GM23338 (cell line): ENCODE measurements around the gene LIMS4.

DNA sequence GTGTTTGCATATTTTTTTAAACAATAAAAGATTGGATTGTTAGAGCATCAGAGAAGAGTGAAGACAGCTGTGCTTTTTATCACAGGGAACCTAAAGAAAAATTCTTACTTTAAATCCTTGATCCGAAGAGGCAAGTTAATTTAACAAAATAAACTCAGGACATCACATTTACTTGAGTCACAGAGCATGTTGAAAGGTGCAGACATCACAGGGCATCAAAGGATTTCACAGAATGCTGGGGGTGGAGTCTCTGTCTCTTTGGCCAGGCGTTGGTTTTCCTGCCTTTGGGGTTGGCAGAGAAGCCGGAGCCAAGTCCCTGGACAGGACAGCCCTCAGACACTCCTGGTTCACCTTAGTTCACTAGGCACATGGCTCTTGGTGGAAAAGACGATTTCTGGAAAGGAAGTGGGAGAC, 56.3 kb downstream of the SH3RF3 start:
- PRO-cap, result no peak
- RAMPAGE, long total RNA, result no peak

DNA sequence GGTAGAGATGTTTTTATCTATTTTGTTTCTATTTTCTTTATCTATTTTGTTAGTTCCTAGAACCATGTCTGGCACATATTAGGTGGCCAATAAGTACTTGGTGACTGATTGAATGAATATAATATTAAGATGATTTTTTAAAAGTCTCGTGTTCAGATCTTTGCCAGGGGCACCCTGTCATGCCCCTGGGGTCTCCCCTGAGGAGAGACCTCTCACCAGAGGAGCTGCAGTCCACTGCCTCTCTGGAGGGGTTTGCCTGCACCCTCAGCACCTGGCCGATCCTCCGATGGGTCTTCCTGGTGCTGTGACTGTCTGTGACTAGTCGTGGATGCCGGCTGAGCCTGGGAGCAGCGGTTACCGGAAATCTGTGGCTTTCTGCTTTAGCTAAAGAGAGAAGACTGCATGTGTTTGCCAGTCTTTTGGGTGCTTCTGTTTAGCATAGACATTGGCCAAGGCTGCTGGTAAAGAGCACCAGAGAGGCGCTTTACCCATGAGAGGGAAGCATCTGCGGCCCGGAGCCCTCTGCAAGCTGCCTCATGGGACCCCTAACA, 202.7 kb downstream of the SH3RF3 start:
- PRO-cap, result no peak
- RAMPAGE, long total RNA, result no peak

DNA sequence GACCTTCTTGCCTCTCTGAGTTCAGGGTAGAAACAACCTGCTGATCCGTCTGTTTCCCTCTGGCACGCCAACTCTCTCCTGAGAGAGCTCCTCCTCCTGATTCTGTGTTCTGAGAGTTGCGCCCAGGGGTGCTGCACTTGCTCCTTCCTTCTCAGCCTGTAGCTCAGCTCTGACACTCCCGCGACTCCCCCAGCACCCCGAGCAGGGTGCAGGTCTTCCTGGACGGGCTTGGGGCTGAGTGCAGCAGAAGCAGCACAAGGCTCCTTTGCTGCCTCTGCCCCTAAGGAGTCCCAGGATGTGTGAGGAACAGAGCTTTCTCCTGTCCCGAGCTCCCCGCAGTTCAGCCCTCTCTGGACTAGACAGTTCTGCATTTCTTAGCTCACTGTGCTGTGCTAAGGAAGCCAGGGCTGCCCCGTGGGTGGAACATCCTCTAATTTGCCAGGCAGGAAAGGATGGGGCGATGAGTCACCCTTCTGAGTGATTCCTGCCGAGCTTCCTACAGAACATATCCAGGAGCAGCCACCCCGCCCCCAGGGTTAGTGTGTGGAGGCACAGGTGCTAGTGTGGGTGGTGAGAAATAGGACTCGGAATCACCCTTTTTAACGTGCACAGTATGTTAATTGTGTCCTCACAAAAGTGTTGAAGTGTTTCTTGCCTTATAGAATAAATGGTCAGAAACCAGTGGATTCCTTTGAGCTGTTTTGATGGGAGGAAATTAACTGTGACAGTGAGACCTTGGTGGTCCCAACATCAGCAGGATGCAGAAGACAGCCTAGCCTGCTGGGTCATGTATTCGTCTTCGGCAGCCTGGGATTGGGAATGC, 203.4 kb downstream of the SH3RF3 start:
- PRO-cap, result no peak
- RAMPAGE, long total RNA, result no peak

DNA sequence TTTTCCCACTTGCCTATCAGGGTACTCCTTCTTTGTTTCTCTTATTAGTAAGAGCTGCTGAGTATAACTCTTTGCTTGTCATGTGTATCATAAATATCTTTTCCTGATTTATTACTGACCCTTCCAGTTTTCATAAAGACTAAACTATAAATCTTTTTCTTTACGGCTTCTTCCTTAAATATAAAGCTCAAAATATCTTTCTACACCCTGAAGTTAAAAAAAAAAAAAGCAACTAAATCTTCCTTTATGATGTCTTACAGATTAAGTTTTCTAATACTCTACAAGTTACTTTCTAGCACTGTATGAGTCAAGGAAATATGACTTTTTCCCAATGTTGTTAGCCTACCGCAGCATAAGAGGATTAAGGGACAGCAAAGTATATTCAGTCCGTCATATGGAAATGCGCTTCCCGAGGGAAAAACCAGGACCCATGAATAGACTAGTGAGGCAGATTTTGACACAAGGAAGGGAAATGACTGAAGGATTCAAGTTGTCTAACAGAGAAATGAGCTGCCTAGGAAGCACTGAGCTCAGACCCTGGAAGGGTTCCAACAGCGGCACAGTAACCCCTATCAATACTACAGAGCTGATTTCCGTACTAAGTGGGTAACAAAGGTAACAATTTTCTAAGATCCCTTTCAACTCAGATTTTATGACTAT, 12.1 kb downstream of the SEPTIN10 start:
- PRO-cap, result no peak
- RAMPAGE, long total RNA, result no peak

GRCh38 chr2:109615694-109616465, 1.7 kb downstream of the SOWAHC start:
- PRO-cap, result bidirectional peak, plus-strand start at chr2:109616108, minus-strand start at chr2:109615777
- RAMPAGE, long total RNA, result no peak

DNA sequence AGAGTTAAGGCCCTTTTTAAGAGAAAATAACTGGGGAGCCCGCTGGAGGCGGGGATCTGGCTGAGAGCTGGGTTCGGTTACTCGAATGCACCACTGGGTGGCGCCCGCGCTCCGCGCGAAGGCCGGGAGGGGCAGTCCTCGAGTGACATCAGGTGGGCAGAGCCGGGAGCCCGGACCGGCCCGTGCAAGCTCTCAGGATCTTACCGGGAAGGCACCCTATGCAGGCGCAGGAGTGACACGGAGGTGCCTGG, 86.7 kb upstream of the MTLN start:
- PRO-cap, result unidirectional peak, plus-strand start at position 146 of the sequence
- RAMPAGE, long total RNA, result no peak

GRCh38 chr2:110472524-110473021, at the start of gene LIMS4:
LIMS4 (minus strand) TSS chr2:110472816.
- PRO-cap, result no peak
- RAMPAGE, long total RNA, result no peak

GRCh38 chr2:110679467-110679996, 1.7 kb upstream of the BUB1 start:
- PRO-cap, result no peak
- RAMPAGE, long total RNA, result no peak

DNA sequence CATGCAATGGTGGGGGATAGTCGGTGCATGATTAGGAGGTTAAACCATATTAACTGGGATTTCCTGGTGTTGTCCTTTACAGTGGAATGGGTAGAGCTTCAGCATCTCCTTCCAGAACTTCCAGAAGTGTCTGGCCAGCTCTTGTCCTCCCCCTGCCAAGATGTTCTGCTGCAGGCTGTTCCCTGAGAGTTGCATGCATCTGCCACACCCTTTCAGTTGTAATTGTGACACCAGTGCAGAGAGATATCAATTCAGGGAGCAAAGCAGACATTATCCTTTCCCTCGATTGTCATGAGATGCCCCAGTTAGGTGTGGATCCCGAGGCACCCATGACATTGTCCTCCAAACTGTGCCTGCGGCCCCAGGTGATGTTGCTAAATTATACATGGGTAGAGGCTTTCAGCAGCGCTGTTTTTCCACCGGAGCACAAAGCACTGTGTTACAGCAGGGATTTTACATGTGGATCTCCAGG, 90.6 kb upstream of the BCL2L11 start:
- PRO-cap, result no peak
- RAMPAGE, long total RNA, result no peak

DNA sequence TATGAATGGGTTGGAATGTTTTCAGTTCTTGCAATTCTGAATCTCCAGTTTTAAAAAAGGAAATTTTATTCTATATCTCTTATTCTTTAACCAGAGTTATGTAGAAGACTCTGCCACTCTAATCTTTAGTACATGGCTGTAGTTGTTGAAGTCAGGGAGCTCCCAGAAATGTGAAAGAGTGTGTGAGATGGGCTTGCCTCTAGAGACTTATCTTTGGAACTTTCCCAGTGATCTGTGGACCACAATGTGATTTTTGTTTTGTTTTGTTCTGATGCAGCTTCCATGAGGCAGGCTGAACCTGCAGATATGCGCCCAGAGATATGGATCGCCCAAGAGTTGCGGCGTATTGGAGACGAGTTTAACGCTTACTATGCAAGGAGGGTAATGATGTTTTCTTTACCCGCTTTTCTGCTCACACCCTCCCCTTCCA, 29.1 kb downstream of the BCL2L11 start:
- PRO-cap, result no peak
- RAMPAGE, long total RNA, result no peak

- PRO-cap, result no peak
- RAMPAGE, long total RNA, result no peak
These were observed 361.6 kb downstream of the ANAPC1 start for GRCh38 chr2:111522305-111522801.

GRCh38 chr2:111957676-111958649, 59.6 kb downstream of the MERTK start:
- PRO-cap, result no peak
- RAMPAGE, long total RNA, result no peak

DNA sequence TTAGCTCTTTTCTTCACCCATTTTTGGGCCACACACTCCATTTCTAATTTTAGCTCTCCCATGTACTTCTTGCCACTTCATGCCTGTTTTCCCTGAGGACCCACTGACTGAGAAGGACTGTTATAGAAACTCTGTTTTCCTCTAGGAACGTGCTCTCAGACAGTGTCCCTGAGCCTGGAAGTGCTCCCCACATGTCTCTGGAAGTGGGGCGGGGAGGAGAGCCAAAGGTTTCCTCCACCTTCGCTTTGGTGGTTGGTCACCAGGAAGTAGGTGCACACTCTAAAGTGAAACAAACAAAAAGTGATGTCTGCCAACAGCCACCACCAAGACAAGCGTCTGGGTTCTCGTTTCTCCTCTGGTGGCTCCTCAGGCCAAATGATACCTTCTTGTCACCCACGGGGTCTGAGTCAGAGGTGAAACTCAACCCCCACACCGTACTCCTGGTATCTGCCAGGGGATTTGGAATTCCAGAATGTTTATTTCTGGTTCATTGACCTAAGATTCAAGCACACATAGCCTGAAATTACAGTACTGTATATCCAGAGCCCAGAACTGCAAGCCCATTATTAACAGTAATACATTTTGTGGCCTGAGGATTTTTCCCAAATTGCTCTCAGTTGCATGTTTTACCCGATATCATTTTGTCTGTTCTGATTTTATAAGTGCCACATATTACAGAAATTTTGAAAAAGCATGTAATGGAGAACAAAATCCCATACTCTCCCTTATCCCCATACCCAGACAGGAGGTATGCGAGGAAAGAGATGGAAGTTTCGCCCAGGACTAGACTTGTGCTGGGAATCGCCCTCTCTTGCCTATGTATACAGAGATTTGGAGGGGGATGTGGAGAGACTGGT, 74.9 kb downstream of the MERTK start:
- PRO-cap, result no peak
- RAMPAGE, long total RNA, result no peak

- PRO-cap, result no peak
- RAMPAGE, long total RNA, result no peak
These were observed 4.8 kb upstream of the TMEM87B start for GRCh38 chr2:112050306-112050692.

DNA sequence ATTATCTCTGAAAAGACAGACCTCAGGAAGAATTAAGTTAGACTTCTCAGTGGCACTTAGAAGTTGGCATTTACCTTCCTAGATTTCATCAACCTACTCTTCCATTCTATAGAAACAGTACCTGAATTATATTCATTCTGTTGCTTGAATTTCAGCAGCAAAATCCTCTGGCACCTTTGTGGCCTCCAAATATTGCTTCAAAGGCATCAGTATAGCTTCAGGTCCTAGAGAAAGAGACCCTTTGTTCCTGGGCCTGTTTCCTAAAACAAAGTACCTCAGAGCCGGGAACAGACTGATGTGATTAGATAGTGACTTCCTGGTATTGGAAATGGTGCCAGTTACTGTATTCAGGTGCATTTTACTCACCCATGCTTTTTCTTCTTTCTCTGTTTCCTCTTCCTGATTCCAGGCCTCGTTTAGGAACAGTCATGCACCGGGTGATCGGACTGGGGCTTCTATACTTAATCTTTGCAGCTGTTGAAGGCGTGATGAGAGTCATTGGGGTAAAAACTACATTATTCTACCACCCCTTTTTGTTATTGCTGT, 34.2 kb downstream of the TMEM87B start:
- PRO-cap, result no peak
- RAMPAGE, long total RNA, result no peak

- PRO-cap, result no peak
- RAMPAGE, long total RNA, result no peak
These were observed 36.9 kb downstream of the TMEM87B start for GRCh38 chr2:112091564-112092718.

DNA sequence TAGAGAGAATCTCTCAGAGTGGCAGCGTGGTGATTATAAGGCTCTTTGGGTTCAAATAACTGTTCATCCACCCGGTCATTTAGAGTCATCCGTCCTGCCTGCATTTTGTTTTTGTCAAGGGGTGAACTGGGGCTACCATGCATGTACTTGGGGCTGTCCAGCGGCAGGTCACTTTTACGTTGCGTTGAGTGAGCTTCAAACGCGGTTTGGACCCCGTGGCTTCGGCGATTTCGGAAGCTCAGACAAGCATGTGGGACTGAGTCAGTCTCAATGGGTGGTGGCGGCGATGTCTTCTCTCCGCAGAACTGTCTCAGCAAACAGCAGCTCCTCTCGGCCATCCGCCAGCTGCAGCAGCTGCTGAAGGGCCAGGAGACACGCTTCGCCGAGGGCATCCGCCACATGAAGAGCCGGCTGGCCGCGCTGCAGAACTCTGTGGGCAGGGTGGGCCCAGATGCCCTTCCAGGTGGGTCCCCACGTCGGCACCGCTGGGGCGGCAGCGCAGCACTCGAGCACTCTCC, 21.2 kb downstream of the FBLN7 start:
- PRO-cap, result no peak
- RAMPAGE, long total RNA, result no peak

DNA sequence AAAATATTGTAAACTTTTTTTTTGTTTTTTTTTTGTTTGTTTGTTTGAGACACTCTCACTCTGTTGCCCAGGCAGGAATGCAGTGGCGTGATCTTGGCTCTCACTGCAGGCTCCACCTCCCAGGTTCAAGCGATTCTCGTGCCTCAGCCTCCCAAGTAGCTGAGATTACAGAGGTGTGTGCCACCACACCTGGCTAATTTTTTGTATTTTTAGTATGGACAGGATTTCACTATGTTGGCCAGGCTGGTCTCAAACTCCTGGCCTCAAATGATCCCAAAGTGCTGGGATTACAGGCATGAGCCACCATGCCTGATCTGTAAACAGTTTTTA, 40.1 kb downstream of the ZC3H6 start:
- PRO-cap, result no peak
- RAMPAGE, long total RNA, result no peak

DNA sequence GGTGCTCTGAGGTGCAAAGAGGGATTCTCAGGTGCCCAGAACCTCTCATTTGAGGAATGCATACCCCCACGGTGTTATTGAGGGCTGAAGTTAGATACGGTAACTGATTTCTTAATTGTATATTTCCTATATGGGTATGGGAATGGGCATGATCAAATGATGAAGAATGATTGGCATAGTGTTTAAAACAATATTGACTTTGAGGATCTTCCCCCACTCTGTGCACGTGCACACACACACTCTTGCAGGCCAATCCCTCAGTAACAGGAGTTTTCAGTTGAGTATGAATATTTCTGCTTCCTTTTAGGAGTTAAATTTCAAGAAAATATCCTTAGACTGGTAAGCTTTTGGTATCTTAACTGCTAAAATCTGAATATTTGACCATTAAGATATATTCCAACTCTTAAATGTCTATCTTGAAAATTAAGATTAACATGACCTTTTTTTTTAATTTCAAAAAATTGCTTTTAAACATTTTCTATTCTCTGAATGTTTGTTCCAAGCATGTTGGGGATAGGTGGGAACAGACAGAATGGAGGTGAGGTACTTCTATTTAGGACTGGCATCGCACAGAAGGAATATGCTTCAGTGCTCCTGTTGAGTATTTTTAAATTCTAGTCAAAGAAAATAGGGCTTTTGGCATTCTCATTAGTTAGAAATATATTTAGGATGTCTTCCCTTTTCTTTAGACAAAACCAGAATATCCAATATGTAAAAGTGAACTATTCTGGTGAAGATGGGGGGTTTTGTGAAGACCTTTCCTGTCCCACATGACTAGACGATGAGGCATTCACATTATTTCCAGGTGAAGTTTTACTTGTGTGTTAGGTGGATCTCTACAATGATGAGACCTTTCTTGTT, 3.6 kb downstream of the SLC20A1 start:
- PRO-cap, result no peak
- RAMPAGE, long total RNA, result no peak

- PRO-cap, result no peak
- RAMPAGE, long total RNA, result no peak
These were observed 11.0 kb downstream of the SLC20A1 start for GRCh38 chr2:112656626-112657278.